Mesenteric fat pad (tissue), 1 donor: ENCODE results near the genes CHD8, OR10G2 and HAUS4.

GRCh38 chr14:21455648-21456683 lies at the start of gene CHD8:
TSS of gene CHD8 (minus strand) at chr14:21456123.
- PRO-cap = no peak

GRCh38 chr14:21634681-21635312 lies at the start of gene OR10G2:
TSS of gene OR10G2 (minus strand) at chr14:21634940.
- PRO-cap = no peak

- PRO-cap = no peak
Observed at GRCh38 chr14:21714379-21714744, 40.7 kb upstream of the OR4E1 start.

DNA sequence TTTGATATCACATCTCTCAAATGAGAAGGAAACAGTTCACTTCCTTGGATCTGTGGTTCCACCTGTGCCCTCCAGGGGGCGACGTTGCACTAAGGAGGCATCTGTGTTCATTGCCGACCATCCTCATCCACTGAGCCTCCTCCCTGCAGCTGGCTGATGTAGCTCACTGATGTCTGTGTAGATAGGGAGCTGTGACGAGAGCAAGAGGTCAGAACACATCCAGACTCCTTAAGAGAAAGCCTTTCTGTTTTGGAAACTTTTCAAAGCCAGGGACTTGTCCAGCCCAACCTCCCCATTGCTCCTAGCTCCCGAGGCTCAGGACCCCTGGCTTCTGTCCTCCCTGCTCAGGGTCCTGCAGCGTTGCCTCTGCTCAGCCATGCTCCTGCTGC lies 172.8 kb upstream of the OR4E1 start:
- PRO-cap = no peak

DNA sequence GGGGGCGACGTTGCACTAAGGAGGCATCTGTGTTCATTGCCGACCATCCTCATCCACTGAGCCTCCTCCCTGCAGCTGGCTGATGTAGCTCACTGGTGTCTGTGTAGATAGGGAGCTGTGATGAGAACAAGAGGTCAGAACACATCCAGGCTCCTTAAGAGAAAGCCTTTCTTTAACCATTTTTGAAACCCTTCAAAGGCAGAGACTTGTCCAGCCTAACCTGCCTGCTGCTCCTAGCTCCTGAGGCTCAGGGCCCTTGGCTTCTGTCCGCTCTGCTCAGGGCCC lies 220.6 kb upstream of the OR4E1 start:
- PRO-cap = no peak

GRCh38 chr14:21923566-21924269 lies 250.1 kb upstream of the OR4E1 start:
- PRO-cap = no peak

- PRO-cap = no peak
Observed at GRCh38 chr14:22280817-22281263, 308.2 kb downstream of the DAD1 start.

- PRO-cap = no peak
Observed at GRCh38 chr14:22383320-22384197, 205.5 kb downstream of the DAD1 start.

- PRO-cap = no peak
Observed at GRCh38 chr14:22452573-22452823, 136.5 kb downstream of the DAD1 start.

DNA sequence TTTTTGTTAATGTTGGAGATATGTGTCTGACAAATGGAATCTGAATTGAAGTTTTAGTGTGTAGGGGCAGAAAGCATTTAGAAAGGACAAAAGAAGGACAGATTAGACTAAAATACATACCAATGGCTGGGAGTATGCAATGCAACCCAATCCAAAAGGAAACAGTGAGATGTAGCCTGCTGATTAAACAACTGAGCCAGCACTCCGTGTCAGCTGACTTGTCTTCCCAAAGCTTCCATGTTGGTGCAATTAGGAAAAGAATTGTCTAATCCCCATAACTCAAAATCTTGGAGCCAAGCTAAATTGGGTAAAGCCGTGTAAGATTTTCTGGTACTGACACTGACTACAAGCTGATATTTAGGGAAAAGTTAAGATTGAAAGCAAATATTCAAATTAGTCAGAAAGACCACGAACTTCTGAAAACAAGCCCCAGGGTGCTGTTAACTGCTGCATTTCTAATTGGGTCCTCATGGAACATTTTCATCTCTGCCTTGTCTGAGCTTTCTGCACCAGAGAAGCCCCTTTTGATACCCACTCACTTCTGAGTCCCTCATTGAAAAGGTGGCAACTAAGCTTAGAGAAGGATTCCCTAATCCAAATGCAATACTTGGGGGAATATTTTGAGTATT lies 109.1 kb downstream of the DAD1 start:
- PRO-cap = no peak

DNA sequence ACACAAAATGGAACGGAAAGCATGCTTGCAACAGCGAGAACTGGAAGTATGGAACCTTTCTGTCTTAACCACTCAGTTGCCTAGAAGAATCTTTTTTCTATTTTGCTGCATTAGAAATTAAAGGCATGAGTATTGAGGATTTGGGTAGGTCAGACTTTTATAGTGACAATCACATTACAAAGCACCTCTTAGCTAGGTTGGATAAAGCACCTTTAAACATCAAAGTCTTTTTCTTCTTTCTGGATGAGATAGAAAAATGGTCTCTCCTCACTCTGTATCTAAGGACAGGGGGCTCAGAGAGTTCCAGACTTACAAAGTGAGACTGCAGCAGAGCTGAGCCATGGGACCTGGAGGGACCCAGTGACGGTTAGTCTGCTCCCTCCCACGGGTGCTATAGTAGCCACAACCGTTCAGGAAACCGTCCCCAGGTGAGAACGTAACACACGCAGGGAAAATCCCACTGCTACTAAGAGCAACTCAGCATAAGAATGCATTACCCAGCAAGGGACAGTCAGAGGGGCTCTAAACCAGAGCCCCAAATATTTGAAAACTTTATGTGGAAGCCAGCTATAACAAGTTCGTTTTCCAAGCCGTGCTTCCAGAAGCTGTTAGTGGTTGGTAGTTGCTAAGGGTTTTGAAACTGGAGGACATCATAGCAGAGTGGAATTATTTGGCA lies 97.1 kb downstream of the DAD1 start:
- PRO-cap = no peak

DNA sequence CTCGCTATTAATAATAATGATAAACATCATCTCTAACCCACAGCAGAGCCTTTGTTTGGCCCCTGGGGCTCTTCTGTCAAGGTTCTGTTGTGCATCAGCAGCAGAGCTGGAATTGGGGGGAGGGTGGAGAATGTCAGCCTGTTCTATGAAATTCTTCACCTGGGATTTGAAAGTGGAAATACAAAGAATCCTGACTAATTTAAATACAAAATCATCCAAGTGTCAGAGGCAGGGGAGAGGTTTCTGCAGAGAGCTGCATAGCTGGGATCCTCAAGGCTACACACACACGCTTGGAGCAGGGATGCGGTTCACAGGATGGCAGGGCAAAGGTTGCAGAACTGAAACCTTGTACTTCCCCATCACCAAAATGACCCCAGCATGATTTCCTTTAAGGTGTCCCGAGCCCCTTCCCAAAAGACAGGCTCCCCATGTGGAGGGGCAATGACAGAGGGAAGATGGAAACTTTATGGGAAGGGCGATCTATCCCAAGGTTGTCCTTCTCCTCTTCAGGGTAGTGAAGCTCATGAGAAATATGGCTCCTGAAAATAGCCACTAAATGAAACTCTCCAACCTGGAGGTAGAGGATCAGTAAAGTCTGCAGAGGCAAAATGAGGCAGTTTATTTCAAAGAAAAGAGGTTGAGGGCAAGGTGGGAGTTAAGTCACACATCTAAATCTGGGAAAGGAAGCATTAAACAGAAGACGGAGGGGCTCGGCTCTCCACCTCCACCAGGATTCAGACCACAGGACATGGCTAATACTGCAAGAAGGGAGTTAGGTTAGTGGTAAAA lies 71.6 kb downstream of the DAD1 start:
- PRO-cap = no peak

GRCh38 chr14:22525121-22525947 lies 63.7 kb downstream of the DAD1 start:
- PRO-cap = no peak

DNA sequence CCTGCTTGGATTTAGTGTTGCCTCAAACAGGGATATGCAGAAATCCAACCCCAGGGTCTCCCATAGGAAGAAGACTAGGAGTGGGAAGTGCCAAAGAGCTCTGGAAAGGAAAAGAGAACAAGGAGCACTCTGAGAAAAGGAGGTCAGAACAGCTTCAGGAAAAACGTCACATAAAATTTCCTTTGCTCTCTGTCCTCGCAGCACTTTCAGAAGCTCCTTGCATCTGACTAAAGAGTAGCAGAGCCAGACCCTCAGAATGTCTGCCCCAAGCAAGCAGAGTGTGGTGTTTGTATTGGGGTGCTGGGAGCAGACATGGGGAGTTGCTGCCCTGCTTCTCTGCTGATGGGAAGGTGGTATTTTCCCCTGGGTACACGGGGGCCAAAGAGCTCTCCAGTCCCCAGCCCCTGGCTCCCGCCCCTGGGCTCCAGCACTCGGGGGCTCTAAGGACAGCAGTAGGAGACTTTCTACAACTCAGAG lies 50.5 kb downstream of the DAD1 start:
- PRO-cap = no peak

- PRO-cap = no peak
Observed at GRCh38 chr14:22553882-22554081, 35.2 kb downstream of the DAD1 start.

DNA sequence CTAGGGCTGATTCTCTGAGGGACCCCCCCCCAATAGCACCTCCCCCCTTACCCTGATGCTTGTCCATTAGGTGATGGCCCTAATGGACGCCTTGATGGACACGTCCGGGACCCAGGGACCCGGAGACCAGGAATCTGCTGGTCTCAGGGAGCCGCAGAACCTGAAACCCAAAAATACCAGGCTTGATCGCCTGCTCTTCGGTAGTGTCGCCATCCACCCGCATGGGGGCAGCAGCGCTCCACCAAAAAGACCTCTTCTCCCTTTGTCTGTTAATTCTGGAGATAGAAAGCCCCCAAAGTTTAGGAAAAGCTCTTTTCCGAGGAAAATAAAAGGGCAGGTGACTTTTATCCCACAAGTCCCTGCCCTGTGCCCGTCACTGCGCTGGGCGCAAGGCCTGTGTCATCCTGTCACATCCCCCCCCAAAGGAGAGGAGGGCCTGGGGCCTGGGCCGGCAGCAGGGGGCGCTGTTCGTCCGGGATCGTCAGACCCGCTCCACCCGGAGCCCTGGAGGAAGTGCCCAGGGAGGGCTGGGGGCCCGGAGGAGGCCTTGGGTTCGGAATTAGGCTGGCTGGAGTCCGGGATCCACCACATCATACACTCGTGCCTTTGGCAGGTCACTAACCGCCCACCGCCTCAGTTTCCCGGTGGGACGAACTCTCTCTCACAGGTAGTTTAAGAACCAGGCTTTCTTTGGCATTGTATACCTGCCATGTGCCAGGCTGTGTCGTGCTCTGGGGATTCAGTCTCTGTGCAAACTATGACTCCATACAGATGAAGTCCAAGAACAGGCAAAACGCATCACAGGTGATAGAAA lies 31.9 kb downstream of the DAD1 start:
- PRO-cap = no peak

- PRO-cap = no peak
Observed at GRCh38 chr14:22563738-22564427, 25.1 kb downstream of the DAD1 start.

- PRO-cap = no peak
Observed at GRCh38 chr14:22603086-22604001, 5.2 kb downstream of the ABHD4 start.

DNA sequence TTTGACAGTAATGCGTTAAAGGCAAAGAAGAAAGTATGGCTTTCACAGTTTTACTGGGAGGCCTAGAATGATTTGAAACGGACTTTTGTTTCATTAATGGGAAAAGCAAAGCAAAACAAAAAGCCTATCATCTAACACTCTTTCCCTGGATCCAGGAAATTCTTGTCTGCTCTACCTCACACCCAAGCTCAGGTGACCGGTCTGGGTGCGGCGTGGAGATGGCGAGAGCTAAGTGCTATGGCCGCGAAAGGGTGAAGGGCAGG lies 6.4 kb upstream of the SLC7A7 start:
- PRO-cap = no peak

DNA sequence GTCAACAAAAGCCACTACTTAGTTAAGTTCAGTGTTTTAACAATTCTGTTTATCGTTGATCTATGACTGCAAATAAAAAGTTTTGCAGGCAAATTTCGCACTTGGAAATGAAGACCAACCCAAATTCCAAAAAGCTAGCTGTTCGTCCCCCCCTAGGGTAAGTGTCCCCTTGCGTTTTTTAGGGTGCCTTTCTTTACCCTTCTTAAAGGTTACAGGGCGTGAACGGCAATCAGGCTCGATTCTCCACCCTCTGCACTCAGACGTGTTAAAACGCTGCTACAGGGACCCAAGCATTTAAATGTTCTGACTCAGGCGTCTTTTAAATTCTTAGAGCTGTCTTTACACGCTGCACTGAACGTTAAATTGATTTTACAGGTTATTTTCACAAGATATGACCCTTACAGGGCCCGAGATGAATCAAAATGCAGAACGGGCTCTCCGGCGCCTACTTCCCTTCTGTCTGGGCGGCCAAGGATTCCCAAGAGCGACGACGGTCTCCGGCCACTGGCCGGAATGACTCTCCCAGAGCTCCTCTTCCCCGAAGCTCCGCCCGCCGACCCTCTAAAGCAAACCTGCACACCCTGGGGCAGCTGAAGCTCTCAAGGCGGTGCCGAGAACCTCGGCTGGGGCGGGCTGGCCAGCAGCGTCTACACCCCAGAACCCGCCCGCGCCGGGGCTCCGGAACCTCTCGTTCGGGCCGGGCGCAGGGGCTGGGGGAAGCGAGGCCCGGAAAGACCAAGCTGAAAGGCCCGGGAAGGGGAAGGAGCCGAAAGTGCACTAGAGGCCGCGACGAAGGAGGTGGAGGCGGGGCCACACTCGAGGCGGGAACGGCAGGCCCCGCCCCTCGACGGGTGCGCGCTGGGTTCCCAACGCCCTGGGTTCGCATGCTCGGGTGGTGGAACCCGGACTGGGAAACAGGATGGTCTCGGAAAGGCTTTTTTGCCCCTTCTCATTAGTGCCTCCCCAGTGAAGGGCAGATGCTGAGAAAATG lies at the start of gene HAUS4:
Gene HAUS4 (minus strand): TSS at position 747 of the 991 bp plus-strand sequence.
- PRO-cap = bidirectional peak, plus-strand start at position 871 of the sequence, minus-strand start at position 680 of the sequence